ENCODE measurements around the genes C15orf40, NMB and SEC11A.

DNA sequence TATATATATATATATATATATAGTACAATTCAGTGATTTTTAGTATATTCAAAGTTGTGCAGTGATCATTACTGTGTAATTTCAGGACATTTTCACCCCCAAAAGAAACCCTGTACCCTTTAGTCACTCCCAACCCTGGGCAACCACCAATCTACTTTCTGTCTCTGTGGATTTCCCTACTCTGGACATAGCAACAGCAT is 5.6 kb downstream of the WHAMM start:
- PRO-cap: no peak

DNA sequence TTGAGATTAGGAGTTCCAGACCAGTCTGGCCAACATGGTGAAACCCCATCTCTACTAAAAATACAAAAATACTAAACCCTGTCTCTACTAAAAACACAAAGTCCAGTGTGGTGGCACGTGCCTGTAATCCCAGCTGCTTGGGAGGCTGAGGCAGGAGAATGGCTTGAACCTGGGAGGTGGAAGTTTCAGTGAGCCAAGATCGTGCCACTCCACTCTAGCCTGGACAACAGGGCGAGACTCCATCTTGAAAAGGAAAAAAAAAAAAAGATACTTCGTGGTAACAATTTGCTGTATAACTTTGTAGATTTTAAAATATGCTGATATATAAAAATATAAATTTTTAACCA is 10.3 kb downstream of the WHAMM start:
- PRO-cap: no peak

GRCh38 chr15:82944861-82945259 is 7.7 kb downstream of the HOMER2 start:
- PRO-cap: no peak

DNA sequence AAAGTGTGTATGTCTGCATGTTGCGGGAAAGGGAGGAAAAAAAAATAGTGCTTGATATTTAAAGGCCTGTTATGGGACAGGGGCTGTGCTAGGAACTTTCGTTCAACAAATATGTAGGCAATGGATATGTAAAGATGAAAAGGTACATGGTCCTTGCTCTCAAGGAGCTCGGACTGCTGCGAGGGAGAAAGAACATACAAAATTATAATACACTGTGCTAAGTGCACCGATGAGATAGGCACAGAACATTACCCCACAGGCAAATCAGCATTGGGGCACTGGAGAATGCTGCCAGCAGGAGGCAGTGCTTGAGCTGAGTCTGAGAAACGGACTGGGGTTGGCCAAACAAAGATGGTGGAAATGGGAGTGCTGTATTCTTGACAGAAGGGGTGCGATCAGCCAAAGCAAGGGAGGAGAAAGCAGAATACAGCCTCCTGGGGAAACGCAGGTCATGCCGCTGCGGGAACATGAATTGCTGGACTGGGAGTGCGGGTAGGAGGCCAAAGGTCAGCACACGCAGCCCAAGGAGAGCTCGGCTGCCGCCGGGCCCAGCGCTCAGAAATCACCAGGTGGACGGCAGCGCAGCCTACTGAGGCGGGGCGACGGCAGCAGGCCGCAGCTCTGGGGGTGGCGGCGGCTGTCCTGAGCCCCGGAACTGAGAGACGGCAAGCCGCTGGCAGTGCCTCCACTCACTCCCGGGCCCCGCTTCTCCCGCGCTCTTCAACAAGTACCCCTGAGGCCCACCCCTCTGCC is 540 bp downstream of the C15orf40 start:
- PRO-cap: no peak

DNA sequence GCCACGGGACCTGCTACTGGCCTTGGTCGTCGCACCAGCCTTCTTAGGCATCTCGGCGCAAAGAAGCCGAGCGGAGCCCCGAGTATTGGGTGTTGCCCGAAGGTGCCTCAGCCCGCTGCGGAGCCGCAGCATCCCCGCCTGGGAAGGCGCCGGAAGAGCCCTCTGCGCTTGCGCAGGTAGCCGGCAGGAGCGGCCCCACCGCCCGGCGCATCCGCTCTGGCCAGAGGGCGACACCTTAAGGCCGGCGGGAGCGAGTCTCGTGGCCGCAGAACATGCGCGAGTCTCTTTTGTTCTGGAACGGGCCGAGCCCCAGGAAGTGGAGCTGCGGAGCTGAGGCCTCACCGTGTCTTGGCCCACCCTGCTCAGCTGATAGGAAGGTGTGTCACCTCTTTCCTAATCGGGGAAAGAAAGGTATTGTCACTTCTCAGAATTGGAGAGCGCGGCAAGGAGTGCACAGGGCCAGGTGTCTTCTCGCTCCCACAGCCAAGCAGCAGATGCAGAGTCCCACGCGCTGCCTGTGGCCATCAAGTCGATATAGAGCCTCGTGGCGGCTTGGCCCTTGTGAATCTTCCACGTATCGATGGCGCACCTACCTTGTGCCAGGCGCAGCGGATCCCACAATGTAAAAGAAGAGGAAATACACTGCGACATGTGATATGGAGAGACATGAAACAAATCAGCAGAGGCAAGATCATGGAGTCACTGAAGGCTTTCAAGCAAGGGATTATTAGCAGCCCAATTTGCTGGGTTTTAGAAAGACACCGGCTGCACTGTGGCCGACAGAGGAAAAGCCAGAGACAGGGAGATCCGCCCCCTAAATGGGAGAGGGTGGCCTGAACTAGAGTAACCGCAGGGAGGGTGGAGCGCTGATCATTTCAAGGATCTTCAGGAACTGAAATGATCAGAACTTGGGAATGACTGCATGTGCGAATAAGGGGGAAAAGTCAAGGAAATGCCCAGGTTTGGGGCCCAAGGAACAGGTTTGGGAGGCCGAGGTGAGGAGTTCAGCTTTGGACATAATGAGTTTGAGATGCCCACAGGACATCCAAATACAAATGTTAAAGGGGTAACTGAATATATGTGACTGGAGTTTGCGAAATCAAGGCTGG is at the start of gene C15orf40:
Gene C15orf40 (minus strand): TSS at position 164 of the 1,109 bp plus-strand sequence.
- PRO-cap: bidirectional peak, plus-strand start at position 427 of the sequence, minus-strand start at position 140 of the sequence

- PRO-cap: no peak
Observed at GRCh38 chr15:83108186-83109096, 996 bp downstream of the TM6SF1 start.

DNA sequence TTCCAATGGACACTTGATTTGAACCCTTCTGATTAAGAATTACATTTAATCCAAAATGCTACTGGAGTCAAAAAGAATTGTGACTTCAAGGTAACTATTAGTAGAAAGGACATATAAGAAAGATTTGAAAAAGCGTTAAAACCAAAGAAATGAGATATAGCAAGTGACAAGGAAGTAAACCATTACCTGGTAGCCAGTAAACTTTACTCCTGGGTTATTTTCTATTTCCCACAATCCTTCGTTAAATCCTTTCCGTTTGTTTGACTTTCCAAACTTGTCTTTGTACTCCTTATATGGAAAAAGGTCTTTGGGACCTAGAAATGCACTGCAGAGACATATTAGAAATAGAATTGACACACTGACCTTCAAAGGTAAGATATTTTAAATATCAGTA is 49.9 kb downstream of the HDGFL3 start:
- PRO-cap: no peak

GRCh38 chr15:83208208-83208613 is 588 bp upstream of the HDGFL3 start:
- PRO-cap: bidirectional peak, plus-strand start at chr15:83208262, minus-strand start at chr15:83208071

GRCh38 chr15:83282594-83283929 is 1.4 kb downstream of the BNC1 start:
- PRO-cap: unidirectional peak, plus-strand start at chr15:83283297; unidirectional peak, plus-strand start at chr15:83283326

DNA sequence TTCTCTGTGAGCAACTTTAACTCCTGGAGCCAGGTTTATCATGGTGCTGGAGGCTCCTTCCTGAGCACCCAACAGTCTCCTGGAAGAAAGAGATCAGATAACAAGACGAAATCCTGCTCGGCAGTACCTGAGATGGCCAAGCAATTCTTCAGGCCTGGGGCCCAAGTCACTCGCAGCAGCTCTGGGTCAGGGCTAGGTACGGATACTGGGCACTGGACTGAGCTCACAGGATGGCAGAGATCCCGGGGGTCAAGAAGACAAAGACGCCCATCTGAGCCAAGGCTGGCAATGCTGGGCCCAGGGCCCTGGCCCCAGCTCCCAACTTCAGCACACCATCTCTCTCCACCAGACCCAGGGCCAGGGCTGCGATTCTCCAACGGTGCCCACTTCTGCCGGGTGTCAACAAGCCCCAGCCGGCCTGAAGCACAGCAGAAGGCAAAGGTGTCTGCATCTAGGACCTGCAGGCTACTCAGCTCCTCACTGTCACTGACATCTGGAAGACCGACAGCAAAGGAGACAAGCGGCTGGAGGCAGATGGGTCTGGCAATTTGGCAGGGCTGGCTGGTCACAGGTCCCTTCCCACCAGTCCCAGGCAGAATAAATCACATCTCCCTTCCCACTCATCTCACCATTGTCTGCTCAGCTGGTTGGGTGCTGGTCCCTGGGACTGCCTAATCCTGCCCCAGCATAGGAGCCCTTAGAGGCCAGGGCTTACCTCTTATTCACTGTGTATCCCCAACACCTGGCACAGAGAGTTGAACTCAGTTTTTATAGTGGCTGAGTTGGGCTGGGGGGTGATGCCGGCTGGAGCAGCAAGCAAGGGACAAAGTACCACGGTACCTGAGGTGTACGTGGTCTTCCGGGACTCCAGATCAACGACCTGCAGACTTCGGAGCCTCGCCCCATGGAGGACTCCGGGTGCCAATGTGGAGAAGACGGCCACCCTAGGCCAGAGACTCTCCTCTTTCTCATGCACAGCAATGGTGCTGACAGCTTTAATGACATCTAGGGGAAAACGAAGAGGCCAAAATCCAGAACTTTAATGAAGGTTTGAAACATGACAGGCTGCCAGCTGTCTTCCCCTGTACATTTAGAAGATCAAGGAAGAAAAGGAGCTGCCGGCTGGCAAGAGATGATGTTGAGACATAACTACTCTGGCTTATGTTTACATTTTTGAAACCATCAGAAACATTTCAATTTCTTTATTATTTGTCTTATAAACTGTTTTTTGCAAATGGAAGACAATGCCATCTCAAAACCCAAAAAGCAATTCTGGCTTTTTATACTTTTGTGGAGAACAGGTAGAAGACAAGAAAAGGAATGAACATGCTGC is 8.3 kb downstream of the WDR73 start:
- PRO-cap: no peak

GRCh38 chr15:84647503-84648187 is 6.4 kb downstream of the WDR73 start:
- PRO-cap: no peak

- PRO-cap: no peak
Observed at GRCh38 chr15:84652212-84652821, 1.8 kb downstream of the WDR73 start.

- PRO-cap: bidirectional peak, plus-strand start at chr15:84658461, minus-strand start at chr15:84658199
Observed at GRCh38 chr15:84657820-84658966, at the start of gene NMB. TSS of gene NMB (minus strand) at chr15:84658199.

DNA sequence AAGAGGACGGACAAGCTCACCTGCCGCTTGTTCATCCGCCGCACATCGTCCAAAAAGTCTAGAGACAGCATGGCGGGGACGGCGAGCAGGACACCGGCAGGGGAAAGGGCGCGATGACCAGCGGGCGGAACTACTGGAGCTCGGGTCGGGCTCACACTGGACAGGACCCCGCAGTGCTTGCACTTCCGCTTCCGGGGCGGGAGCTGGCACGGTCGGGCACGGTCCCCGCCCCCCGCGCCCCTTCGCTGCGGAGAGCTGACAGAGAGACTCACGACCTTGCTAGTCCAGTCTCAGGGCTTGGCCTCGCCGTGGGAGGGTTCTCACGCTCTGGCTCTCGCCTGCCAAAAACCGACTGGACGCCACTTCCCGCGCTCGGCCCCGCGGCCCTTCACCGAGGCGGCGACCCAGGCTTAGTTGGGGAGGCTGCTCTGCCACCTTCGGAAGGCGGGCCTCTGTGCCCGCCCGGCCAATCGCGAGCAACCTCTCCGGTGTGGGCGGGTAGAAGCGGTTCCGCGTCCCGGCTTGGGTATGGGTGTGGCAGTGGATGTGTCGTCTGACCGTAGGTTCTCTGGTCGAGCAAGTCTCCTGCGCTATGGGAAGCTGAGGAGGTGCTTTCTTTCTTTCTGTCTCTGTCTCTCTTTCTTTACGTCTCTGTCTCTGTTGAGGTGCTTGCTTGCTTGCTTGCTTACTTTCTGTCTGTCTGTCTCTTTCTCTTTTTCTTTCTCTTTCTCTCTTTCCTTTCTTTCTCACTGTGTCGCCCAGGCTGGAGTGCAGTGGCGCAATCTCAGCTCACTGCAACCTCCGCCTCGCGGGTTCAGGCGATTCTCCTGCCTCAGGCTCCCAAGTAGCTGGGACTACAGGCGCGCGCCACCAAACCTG is at the start of gene SEC11A:
Gene SEC11A (minus strand): TSS at position 135 of the 879 bp plus-strand sequence.
- PRO-cap: bidirectional peak, plus-strand start at position 182 of the sequence, minus-strand start at position 106 of the sequence; bidirectional peak, plus-strand start at position 540 of the sequence, minus-strand start at position 404 of the sequence

- PRO-cap: no peak
Observed at GRCh38 chr15:84750274-84750997, 2.0 kb downstream of the ZNF592 start.

- PRO-cap: no peak
Observed at GRCh38 chr15:84791589-84792173, 25.5 kb upstream of the ALPK3 start.

GRCh38 chr15:84818587-84819157 is 1.5 kb downstream of the ALPK3 start:
- PRO-cap: no peak

- PRO-cap: no peak
Observed at GRCh38 chr15:84856699-84857572, 27.5 kb upstream of the SLC28A1 start.

GRCh38 chr15:84915628-84915923 is 31.1 kb downstream of the SLC28A1 start:
- PRO-cap: no peak

DNA sequence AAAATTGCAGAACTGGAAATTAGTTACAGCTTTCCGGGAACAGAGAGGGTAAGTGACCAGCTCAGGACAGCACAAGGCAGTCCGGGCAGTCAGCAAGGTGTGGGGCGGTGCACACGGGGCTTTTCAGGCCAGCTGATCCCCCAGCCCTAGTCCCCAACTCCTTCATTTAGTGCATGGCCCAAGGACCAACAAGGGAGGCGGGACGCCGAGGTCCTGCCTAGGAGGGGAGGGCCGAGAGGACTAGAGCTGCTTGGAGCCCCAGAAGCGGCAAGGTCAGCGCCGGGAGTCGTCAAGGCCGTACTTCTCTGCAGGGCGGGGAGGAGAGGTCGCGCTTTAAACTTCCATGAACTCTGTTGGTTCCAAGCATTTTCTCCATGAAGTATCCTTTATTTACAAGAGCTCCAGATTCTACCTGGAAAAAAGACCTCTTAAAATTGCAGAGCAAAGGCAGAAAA is 2.0 kb upstream of the PDE8A start:
- PRO-cap: no peak

All from penis (tissue), 1 donor.